Mesangial cell (primary cell): Measurements from ENCODE around the genes RGPD8, IL36B and EN1.

GRCh38 chr2:112389838-112390325 lies 43.6 kb downstream of the RGPD8 start:
- RAMPAGE, long total RNA = no peak

DNA sequence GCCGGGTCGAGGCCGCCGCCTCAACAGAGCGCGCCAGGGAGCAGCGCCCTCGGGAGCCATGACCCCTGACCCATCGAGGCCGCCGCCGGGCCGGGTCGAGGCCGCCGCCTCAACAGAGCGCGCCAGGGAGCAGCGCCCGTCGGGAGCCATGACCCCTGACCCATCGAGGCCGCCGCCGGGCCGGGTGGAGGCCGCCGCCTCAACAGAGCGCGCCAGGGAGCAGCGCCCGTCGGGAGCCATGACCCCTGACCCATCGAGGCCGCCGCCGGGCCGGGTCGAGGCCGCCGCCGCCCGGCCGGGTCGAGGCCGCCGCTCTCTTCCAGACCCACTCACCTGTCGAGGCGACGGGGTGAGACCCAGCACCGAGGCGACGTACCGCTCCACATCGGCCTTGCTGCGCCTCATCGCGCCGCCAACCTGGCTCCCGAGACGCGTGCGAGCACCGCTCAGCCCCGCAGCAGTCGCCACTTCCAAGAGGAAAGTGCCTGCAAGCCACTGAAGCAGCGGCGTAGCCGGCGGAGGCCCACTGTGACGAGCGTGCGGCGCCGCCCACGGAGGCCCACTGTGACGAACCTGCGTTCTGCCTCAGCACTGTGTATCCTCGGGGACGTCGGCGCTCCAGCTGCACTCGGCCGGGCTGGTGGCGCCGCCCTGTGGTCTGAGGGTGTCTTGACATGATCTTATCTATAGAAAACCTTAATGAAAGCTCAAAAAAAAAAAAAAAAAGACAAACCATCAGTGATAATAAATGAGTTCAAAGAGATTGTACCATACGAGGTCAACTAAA lies at the start of gene RGPD8:
Gene RGPD8, minus strand, starts transcription at position 597 of the 787 bp plus-strand sequence.
- RAMPAGE, long total RNA = start-site peak on the minus strand centred at position 628 of the sequence, 5 bp wide, 7 reads

DNA sequence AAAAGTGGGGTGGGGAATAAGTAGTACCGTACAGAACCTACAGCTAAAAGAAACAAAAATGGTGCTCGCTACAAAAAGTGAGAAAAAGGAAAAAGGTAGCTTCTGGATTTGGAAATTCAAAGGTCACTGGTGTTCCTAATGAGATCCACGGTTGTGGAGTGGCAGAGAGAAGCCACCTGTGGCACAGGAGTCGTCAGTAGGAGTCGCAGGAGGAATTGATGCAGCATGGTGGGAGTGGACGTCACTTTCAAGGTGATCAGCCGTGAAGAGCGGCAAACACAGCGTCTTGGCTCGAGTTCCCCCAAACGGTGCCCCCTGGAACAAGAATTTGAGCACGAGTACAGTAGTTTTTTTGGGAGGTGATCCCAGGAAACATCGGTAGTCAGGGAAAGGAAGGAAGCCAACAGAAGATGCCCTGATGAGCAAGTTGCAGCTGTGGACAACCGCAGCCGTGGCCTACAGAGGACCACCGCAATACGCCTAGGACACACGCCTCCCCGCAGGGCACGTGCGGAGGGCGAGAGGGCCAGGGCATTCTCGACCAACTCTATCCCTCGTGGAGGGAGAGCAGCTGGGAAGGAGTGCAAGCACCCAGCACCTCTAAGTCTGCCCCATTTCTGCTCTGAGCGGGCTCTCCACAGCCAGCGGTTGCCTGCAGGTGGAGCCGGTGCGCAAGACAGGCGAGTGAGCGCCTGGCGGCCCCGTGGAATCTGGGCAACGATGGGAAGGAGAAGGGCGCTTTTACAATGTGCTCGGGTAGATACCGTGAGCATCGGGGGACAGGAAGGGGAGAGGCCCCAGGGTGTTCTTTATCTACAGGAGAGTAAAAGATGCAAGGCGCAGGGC lies 1.2 kb upstream of the TTL start:
- RAMPAGE, long total RNA = no peak

- RAMPAGE, long total RNA = no peak
Measured at GRCh38 chr2:112541680-112541941, 654 bp upstream of the POLR1B start.

DNA sequence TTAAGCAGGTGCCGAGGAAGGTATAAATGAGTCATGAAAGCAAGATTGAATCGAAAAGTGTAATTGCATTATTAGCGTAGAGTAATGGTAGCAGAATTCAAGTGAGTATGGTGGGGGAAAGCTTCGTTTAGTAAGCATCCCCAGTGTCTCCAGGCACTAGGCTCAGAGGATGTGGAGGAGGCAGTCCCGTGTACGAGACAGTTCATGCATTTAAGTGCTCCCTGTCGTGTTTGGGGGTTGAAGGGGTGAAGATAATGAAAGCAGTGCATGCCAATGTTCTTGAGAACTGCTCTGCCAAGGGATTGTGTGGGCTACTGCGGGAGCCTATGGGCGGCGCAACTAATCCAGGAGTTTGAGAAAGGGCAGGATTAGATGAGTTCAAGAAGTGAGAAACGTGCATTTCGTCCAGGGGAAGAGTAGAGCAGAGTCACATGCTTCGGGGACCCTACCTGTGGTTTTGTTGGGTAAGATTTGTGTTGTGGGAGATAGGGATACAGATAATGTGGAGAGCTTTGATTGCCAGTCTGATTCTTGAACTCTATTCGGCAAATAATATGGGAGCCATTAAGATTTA lies 952 bp downstream of the POLR1B start:
- RAMPAGE, long total RNA = no peak

DNA sequence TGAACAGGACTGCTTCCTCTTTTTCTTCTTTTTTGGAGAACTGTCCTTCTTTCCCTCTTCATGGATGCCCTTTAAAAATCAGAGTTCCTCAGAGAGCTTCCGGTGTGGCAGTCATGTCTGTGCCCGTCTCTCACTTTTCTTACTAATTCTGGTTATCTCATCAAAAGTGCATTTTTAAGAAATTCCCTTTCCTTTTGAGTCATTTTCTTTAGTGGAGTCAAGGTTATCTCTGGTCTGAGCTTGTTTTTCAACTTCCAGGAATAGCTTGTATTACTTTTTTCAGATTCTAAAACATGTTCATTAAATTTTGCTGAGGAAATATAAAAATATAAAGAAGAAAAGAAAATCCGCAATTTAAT lies 9.3 kb upstream of the IL1A start:
- RAMPAGE, long total RNA = no peak

GRCh38 chr2:112814225-112814603 lies 22.4 kb downstream of the IL1B start:
- RAMPAGE, long total RNA = no peak

DNA sequence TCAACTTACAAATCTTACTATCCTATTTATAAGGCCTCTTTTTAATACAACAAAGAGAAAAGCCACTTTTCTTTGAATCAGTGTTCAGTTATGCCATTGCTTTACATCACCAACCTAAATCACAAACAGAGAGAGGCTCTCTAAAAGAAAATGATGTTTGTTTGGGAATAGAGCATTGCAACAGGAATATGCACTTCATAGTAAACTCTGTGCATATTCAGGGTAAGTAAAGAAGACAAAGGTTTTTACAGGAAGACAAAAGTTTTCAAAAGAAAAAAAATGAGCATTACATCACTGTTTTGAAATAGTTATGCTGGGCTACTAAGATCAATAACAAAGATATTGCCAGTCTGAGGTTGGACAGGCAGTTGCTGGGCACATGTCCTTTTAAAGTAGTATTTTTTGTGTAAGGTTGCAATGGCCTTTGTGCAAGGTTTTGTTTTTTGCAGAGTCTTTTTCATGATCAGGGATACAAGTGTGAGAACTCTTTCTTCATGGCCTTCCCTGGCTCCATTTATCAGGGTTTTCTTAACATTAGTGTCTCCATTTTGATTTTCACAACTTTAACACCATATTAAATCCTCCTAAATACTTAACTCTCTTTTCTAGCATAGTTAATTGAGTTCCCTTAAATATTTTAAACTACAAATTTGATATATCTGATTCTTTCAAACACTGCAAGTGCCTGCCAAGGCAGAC lies 16.2 kb downstream of the IL1B start:
- RAMPAGE, long total RNA = no peak

GRCh38 chr2:112995319-112995579 lies 10.0 kb upstream of the IL36A start:
- RAMPAGE, long total RNA = no peak

GRCh38 chr2:113052701-113053168 lies at the start of gene IL36B:
Gene IL36B (minus strand): TSS chr2:113052867.
- RAMPAGE, long total RNA = no peak

DNA sequence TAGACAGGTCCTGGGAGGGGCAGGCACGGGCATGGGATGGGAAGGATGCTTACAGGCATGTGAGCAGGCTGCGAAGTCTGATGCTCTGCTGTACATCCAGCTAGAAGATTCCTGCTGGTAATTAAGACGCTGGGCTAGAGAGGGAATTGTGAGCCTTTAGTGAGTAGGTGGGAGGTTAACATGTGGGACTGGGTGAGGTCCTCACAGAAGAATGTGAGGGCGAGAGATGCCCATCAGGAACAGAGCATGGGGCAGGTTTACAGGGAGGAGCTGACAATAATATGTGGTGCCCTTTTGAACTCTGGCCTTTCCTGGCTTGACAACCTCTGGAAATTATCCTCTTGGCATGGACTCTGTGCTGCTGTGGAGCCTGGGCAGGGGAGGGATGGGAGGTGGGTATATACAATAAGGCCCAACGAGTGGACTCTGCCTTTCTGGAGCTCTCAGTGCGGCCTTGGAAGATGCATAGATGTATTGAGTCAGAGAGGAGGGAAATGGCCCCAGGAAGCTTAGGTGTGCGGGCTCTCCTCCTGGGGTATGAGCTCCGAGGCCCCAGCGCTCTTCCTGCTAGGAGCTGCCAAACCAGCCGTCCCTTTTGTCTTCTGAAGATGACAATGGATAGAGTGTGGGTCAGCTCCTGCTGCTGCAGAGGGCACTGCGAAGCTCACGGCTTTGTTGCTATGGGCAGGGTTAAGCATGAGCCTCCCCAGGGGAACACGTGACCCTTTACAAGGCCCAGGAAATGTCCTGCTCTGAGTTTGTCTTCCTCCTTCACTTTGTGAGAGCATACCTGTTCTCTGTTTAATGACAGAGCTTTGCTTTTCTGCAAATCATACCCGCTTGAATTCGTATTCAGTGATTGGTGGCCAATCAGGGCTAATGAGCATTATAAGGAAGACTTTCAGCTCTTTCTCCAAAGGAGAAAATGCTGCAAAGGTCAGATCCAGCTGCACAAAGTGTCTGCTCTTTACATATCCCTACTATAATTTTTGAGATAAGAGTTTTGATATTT lies 8.7 kb upstream of the PSD4 start:
- RAMPAGE, long total RNA = no peak

DNA sequence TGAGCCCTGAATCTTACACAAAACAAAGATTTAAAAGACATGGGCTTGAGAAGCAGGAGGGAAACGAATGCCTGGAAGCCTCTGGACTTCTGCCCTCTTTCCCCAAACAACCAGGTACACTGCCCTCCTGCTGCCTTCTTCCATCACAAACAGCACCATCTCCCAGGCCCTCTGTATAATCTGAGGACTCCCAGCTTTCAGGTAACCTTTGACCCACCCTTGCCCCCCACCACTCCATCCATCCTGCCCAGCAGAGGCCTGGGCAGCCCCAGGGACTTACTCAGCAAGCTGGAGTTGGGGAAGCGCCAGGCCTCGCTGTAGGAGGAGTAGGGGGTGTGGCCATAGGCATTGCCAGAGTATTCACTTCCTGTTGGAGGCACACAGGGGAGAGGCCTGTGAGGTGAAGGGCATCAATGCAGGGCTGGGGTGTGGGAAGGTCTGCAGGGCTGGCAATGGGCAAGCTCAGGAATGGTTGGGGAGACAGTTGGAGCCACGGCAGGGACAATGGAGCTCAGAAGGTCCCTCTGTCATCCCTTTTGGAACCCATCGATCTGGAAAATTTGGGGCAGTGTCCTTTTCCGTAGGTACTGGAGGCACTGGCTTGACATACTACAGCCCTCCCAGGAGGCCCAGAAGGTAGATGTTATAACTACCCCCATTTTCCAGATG lies 46.2 kb downstream of the PSD4 start:
- RAMPAGE, long total RNA = no peak

DNA sequence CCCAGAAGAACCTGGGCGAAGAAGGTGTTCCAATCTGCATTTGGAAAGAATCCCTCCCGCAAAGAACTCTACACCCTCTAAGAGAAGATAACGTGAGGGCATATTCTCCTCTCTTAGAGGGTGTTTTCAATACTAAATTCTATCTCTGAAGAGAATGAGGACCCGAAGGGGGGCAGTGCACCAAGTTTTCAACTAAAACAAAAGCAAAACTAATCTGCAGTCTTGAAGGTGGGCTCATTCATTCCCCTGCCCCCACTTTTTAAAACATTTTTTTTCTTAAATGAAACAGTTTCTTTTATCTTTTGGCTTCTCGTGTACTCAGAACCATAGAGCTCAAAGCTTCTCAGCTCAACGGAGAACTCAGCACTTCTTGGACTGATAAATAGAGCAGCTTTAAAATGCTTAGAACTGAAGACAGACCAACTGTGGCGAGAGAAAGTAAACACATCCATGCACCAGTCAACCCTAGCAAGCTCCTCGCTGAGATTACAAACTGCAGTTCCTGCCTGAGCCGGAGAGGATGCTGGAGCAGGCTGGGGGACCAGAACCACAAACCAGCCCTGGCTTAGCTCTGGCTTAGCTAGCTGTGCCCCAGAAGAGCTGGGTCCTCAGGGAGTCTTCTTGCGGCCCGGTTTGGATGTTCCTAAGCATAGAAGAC lies 5.9 kb downstream of the PAX8 start:
- RAMPAGE, long total RNA = no peak

DNA sequence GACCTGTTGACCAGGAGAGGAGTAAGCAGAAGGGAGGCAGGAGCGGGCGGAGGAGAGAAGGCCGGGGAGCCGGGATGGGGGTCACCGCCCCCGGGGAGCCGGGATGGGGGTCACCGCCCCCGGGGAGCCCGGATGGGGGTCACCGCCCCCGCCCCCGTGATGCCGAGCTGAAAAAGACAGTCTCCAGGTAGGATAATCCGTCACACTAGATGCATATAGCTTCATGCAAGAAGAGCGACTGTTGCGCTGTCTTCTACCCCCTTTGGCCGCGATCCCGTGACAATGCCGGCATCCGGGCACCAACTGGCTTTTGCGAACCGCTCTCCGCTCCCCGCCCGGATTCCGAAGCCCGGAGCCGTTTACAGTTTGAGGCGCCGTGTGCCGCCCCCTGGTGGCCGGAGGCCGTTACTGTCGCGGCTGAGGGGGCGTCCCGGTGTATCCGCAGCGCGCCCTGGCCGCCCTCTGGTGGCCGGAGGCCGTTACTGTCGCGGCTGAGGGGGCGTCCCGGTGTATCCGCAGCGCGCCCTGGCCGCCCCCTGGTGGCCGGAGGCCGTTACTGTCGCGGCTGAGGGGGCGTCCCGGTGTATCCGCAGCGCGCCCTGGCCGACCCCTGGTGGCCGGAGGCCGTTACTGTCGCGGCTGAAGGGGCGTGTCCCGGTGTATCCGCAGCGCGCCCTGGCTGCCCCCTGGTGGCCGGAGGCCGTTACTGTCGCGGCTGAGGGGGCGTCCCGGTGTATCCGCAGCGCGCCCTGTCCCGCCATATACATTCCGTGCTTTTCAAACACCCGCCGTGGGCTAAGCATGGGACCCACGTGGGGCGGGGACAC lies 89.6 kb downstream of the ACTR3 start:
- RAMPAGE, long total RNA = no peak

GRCh38 chr2:117918280-117919169 lies 95.3 kb downstream of the CCDC93 start:
- RAMPAGE, long total RNA = no peak

DNA sequence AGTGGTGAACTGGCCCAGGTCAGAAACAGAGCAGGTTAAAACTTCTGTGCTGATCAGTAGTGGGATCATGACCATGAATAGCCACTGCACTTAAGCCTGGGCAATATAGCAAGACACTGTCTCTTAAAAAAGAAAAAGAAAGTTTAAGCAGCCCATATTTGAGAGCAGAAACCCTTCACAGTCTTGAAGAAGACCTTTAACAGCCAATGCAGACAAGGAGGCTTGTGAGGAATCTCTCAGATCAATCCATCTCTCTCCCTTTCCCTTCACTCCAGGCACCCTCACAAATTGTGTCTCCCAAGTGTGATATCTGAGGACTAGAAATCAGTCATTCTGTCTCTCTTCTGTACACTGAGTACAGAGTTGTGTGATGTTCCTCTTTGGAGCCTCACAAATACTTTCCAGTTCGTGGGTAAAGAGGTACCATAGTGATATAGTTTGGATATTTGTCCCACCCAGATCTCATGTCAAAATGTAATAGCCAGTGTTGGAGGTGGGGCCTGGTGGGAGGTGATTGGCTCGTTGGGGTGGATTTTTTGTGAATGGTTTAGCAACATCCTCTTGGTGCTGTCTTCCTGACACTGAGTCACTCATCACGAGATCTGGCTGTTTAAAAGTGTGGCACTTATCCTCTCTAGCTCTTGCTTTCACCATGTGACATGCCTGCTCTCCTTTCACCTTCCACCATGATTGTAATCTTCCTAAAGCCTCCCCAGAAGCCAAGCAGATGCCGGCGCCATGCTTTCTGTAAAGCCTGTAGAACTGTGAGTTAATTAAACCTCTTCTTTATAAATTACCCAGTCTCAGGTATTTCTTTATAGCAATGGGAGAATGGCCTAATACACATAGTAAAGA lies 2.9 kb upstream of the CCDC93 start:
- RAMPAGE, long total RNA = no peak

- RAMPAGE, long total RNA = no peak
Measured at GRCh38 chr2:118847492-118848117, at the start of gene EN1. Gene EN1 (minus strand): TSS chr2:118847648.

GRCh38 chr2:119049923-119051113 lies 108.2 kb downstream of the C1QL2 start:
- RAMPAGE, long total RNA = no peak

DNA sequence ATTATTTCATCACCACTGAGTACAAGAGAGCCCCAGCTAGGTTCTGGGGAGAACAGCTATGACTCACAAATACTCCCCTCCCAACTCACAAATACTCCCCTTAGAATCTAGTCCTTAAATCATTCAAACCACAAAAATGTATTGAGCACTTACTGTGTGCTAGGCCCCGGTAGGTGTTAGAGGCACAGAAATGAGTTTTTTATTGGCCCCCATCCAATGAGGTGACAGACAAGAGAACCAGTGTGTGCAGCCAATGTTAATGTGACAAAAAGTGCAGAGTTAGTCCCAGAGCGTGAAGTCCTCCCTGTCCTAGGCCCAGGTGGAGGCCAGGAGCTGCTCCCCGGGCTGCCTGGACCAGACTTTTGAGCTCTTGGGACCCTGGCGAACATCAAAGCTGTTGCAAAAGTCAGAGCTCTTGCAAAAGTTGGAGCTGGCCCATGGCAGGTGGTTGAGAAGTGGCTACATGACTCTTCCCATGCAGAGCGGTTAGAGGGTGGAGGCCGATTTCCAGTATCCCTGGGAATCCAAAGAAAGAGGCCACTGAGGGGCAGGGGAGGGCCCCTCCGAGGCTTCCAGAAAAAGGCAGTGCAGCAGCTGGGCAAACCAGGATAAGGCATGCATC lies 9.9 kb downstream of the STEAP3 start:
- RAMPAGE, long total RNA = no peak

- RAMPAGE, long total RNA = no peak
Measured at GRCh38 chr2:119430640-119430963, 1.1 kb upstream of the TMEM37 start.